HT-29 (cell line): ENCODE measurements around the gene GP5.

- RAMPAGE, long total RNA, result no peak
Observed at GRCh38 chr3:193552707-193552846, 2.1 kb downstream of the ATP13A4 start.

- RAMPAGE, long total RNA, result no peak
Observed at GRCh38 chr3:193556734-193557195, 2.1 kb upstream of the ATP13A4 start.

GRCh38 chr3:193593802-193594208 is 797 bp downstream of the OPA1 start:
- RAMPAGE, long total RNA, result no peak

DNA sequence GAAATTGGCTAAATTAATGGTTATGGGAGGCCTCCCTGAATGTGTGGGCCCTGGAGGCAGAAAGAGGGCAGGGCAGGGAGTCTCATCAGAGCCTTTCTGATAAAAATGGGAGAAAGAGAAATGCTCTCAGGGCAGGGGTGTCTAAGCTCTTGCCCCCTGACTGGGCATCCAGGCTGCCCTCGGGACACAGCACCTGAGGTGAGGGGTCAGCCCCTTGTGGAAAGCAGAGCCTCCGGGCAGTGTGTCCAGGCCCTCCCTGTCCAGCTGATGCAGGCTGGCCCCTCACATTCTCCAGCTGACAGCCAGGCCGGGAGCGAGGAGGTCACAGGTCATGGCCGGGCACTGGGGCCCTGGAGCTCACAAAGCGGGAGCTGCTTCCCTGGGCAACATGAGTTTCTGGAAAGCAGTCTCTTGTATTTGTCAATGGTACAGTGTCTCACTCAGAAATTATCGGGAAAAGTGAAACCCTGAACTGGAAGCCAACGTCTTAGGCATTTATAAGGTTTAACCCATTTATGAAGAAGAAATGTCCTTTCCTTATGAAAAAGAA is 118.4 kb downstream of the OPA1 start:
- RAMPAGE, long total RNA, result no peak

DNA sequence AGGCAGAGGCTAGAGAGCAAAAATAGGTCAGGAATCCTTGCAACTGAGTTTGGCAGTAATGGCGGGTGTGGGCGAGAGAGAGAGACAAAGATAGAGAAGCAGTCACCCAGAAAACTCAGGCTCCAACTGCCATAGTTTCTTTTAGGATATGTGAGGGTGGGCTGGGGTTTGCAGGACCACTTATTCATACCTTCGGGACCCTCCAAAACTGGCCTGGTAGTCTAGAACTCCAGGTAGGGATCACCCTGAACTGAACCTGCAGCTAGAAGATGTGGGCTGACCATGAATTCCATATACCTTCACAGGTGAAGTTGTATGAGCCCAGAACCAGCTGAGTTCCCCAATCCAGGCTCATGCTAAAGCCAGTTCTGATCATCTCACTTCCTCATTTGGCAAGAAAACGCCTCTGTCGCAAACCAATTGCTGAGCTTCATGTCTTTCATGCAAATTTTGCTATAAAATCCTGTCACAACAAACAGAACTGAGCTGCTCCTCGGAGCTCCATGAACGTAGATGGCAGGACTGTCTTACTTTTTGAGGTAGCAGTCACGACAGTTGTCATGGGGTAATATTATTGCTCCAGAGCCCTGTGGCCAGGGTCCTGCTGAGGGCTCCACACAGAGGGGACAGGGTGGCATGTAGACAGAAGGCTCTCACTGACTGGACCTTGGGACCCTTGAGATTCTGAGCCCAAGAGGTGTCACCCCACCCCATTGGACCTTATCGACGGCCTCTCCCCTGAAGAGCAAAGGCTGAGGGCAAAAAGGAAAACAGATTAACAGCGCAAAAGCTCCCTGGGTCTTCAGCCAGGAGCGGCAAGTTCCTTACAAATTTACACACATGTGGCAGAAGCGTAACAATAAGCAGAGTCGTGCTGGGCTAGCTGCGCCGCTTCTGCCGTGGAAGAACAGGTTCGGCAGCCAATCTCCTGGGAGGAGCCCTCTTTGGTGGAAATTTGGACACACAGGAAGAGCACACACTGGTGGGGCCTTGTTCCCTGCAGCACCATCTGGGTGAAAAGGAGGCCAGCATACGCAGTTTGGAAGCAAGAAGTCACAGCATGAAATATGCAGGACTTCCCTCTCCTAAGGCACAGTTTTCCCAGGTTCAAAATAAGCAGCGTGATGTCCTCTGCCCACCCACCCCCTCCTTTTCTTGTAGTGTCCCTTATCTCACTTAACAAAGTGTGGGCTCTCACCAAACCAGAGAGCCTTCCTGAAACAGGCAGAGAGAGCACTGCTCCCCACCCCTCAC is 249.2 kb downstream of the OPA1 start:
- RAMPAGE, long total RNA, result no peak

- RAMPAGE, long total RNA, result no peak
Observed at GRCh38 chr3:193871898-193872829, 263.8 kb upstream of the HES1 start.

DNA sequence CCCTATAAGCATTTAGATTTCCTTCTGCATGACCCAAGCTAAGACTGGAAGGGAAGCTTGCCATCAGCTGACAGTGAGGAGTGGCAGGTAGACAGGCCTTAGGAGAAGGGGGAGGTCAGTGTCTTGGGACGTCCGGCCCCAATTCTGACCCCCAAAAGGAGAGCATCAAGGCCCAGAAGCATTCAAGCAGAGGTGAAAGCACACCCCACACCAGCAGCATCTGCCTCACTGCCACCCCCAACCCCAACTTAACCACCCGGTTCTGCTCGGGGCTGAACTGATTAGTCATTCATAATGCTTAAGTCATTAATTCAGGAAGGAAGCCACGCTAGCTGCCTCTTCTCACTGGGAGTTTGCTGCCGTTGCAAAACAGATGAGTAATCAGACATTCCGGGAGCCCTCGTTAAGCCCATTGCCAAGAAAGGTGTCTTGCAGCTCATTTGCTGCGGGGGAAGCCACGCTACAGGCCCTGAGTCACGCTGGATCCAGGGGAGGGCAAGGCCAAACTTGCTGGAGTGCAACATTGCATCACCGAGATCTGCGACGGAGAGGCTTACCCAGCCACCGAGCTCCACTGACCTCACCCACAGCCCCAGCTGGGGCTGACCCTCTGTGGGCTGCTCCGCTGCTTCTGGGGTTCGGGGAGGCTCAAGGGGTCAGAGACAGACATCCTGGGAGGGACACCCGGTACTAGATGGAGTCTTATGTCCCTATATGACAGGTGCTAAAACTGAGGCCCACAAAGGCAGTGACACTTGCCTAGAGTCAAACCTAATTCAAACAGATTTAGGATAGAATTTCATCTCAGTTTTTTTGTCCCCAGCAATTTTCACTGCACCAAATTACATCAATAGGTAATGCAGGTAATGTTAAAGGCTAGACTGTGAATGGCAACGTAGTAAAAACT is 46.4 kb upstream of the HES1 start:
- RAMPAGE, long total RNA, result no peak

DNA sequence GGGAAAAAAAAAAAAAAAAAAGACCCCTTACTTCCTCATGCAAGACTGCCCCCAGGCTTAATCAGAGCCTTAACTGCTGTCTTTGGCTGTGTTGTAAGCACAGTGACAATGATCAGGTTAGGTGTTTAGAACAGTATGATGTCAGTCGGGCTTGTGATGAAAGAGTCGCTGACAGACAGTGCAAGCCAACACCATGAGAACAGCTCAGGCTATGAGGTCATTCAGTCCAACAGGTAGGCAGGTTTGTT is 23.6 kb upstream of the HES1 start:
- RAMPAGE, long total RNA, result no peak

- RAMPAGE, long total RNA, result no peak
Observed at GRCh38 chr3:194134894-194135476, 963 bp upstream of the HES1 start.

- RAMPAGE, long total RNA, result no peak
Observed at GRCh38 chr3:194150132-194150704, 14.3 kb downstream of the HES1 start.

DNA sequence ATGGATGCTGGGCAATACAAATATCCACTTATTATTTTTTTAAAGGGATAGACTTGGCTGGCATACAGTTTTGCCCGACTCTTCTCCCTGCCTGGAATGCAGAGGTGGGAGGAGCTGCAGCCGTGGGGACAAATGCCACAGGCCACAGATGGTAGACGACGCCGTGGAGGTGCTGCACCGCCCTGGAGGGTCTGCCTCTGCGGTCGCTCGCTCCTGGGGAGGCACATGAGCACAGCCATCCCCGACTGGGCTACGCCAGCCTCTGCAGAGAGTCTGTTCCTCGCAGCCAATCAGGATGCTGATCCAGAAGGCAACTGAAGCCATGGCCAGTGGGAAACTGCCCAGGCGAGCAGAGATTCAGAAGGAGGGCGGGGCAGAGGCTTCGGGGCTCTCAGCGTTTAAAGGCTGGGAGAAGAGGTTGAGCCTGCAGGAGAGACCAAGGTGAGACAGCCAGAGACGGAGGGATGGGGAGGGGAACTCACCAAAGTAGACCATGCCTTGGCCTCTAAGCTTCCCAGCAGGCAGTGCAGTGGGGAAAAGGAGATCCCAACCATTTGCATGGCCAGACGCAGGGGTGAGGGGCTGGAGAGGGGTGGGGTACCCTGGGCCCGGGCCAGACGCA is 12.0 kb upstream of the LRRC15 start:
- RAMPAGE, long total RNA, result no peak

- RAMPAGE, long total RNA, result no peak
Observed at GRCh38 chr3:194399173-194399542, at the start of gene GP5. GP5 (minus strand) TSS chr3:194399266.

DNA sequence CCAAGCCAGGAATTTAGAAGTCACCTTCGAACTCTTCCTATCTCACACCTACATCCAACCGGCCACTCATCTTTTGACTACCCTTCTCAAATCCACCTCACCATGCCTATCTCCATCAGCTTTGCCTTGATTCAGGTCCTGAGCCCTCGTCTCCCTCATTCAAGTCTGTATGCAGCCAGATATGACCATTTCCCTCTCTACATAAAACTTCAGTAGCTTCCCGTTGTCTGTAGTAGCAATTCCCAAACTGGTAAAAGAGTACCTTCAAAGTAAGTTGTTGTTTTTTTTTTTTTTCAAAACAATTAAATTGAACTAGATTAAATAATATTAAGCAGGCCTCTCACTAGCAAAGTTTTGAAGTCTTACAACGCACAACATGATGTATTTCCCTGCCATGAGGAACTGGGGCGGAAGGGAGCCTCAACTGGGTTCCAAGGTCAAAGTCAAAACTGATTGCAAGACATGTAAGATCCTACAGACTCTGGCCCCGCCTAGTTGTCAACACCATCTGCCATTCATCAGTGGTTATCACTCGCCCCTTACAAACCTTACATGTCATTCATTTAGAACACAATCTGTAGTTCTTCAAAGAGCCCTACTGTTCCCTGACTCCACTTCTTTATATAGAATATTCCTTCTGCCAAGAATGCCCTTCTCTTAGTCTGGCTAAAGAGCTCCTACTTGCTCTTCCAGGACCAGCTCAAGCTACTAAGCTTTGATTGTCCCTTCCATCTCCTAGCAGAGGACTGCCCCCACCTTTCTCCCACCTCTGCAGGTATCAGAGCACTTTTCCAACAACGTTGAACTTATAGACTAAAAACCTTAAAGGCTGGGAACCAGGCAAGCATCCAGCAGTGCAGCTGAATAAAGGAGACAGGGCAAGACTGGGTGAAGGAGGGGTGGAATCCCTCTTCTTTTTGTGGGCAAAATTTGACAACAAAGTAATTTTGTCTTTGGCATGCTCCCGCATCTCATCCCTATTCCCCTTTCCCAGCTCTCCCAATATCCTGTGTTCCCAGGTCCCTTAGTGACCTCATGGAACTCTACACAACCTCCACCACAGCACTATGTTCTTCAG is 10.0 kb downstream of the ATP13A3 start:
- RAMPAGE, long total RNA, result no peak

- RAMPAGE, long total RNA, result no peak
Observed at GRCh38 chr3:194665013-194665736, 6.8 kb downstream of the LSG1 start.

DNA sequence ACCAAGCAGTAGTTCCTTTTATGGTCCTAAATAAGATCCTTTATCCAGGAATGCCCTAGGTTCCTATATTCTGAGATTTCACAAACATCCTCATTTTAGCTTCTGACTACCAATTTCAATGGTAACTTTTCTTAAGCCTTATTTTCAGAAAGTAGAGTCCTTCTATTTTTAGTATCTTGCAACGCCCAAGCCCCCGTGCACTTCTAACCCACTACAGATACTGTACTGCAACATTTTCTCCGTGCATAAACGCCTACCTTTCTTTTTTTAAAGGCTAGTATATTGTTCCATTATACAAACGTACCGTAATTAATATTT is 1.3 kb downstream of the PPP1R2 start:
- RAMPAGE, long total RNA, result no peak

DNA sequence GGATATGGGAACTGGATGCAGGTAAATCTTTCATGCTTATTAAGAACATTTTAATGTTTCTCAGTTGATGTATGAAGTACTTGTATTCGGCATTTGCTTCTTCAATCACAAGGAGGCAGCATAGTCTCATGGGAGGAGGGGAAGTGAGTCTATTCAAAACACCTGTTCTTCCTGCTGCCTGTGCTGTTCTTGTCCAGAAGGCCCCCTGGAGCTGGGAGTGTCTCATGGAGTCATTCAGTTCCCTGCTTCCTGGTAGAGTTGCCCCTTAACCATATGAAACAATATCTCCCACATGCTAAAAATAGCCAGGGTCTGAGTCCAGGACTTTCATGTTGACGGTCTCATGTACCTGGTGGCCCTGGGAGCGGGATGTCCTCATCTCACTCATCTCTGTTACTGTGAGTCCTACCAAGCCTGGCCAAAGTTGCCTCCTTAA is 15.5 kb upstream of the PPP1R2 start:
- RAMPAGE, long total RNA, result no peak

GRCh38 chr3:195668986-195669722 is 51.6 kb upstream of the MUC20 start:
- RAMPAGE, long total RNA, result no peak

- RAMPAGE, long total RNA, result no peak
Observed at GRCh38 chr3:195688923-195689145, 31.9 kb upstream of the MUC20 start.

- RAMPAGE, long total RNA, result no peak
Observed at GRCh38 chr3:195747736-195748256, 27.0 kb downstream of the MUC20 start.

DNA sequence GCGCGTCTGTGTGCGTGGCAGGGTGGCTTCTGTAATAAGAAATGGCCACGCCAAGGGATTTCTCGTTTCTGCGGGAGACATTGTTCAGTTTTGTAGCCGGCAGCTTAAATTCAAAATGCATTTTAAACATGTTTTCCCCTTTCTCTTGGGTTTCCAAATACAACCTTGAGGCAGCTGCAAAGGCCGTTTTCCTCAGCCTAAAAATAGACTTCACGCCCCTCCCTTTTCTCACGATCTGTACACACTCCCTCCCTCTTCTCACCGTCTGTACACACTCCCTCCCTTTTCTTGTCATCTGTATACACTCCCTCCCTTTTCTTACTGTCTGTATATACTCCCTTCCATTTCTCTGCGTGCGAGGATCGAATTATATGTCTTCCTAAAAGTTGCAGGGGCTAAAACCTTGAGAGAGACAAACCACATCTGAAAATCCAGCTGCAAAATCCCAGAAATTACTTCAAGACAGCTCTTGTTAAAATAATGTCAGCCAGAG is 9.0 kb downstream of the MUC4 start:
- RAMPAGE, long total RNA, result no peak